LHCN-M2 (cell line): ENCODE data around the genes CHODL and JAM2.

DNA sequence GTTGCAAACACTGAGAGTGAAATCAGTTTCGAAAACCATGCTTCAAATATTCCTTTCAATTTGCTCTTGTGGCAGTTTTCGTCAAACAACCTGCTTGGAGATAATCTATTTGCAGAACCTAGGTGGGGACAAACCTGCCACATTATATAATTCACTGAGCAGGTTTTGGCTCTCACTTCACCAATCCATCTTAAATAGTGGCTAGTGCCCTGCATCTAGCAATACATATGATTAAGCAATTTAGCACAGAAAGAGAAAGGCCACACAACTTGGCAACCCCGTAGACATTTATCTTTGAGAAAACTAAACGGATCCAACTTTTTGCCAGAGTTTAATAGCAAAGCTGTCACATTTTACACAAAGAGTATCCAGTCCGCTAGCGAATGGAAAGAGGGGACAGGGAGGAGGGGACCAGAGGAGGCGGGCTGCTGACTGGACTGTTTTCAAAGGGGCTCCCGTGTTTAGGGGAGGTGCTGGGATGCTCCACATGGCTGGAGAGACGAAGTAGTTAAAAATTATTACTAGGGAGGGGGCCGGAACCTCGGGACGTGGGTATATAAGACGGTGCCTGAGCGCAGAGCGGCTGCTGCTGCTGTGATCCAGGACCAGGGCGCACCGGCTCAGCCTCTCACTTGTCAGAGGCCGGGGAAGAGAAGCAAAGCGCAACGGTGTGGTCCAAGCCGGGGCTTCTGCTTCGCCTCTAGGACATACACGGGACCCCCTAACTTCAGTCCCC is at the start of gene CHODL:
TSS of gene CHODL (plus strand) at position 586 of the 736 bp plus-strand sequence.
- RAMPAGE, long total RNA, result no peak

GRCh38 chr21:18443448-18444077 is 40.0 kb upstream of the TMPRSS15 start:
- RAMPAGE, long total RNA, result no peak

- RAMPAGE, long total RNA, result no peak
Measured at GRCh38 chr21:18832914-18833518, 429.4 kb upstream of the TMPRSS15 start.

- RAMPAGE, long total RNA, result no peak
Measured at GRCh38 chr21:19899560-19900129, 1098.6 kb upstream of the NCAM2 start.

DNA sequence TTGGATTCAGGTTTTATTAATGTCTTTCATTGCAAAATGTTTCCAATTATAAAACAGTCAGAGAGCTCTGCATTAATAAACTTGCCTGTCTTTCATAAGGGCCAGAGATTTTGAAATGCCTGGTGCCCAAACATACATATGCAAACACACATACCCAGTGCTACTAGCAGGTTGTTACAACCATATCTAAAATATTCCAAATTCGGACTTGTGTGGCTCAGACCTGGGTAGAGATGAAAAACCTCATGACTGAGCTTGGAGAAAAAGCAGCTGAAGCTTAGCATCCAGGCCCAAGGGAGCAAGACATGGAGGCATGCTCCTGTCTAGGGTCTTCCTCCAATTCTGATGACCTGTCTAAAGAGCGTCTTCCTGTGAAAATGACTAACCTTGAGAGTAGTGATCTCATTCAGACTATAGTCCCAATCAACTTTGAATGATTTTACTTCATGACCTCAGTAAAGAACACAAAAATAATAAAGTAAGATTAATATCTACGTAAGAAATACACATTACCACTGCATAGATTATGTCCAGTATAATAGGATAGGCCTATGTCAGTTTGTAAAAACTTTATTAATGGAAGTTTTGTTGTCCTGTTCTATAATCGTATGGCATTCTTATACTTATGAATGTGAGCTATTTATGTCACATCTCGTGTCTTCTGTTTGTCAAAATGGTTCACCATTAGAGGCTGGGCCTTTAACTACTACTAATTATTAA is 201.1 kb downstream of the NCAM2 start:
- RAMPAGE, long total RNA, result no peak

GRCh38 chr21:22950441-22950640 is 1952.1 kb downstream of the NCAM2 start:
- RAMPAGE, long total RNA, result no peak

DNA sequence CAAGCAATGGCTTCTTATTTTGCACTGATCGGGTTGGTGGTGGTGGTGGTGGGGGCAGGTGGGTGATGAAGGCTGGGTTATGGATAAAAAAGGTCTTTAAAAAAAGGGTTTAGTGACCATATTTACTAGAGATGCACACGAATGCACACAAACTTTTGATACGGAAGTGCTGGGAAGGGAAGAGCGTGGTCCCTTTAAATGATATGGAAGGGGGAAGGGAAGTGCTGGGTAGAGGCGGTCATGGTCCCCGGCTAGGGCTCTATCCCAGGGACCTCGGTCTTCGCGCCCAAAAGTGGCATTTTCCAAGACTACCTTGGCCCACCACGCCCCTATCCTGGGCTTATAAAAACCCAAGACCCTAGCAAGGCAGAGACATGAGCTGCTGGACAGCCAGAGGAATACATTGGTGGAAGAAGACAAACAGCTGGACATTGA is 1720.4 kb downstream of the MRPL39 start:
- RAMPAGE, long total RNA, result no peak

DNA sequence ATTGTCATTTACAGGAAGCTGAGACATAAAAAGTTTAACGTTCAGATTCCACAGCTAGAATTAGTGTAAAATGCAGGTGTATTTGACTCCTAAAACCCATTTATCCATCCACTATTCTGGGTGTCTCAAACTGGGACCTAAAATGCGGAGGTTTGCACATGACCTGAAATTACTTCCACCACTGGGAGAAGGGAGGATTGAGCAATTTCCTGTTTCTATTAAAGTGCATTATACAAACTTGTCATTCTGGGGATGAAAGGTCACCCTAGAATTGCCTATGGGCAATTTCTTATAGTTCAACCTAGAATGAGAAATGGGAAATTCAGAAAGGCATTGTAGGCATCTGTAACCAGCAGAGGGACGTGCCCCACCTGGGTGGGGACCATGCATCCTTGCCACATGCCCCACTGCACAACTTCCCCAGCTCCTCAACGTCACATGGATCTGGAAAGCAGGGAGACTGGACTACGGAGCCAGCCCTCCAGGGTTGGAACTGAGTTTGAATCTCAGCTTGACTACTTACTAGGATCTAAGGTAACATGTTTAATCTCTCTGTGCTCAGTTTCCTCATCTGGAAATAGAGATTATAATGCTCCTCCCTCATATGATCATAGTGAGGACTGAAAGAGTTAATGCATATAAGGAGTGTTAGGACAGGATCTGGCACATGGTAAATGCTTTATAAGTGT is 47.0 kb downstream of the MRPL39 start:
- RAMPAGE, long total RNA, result no peak

GRCh38 chr21:25639206-25640186 is at the start of gene JAM2:
Gene JAM2, plus strand, starts transcription at chr21:25639258.
- RAMPAGE, long total RNA, result no peak

GRCh38 chr21:25907483-25907949 is 172.7 kb downstream of the GABPA start:
- RAMPAGE, long total RNA, result no peak

GRCh38 chr21:25970269-25971019 is 200.1 kb downstream of the APP start:
- RAMPAGE, long total RNA, result no peak

GRCh38 chr21:25983617-25984357 is 186.8 kb downstream of the APP start:
- RAMPAGE, long total RNA, result no peak

- RAMPAGE, long total RNA, result no peak
Measured at GRCh38 chr21:25998129-25998630, 172.4 kb downstream of the APP start.

GRCh38 chr21:26115712-26116273 is 54.8 kb downstream of the APP start:
- RAMPAGE, long total RNA, result no peak

GRCh38 chr21:26167488-26167907 is 3.1 kb downstream of the APP start:
- RAMPAGE, long total RNA, result no peak

DNA sequence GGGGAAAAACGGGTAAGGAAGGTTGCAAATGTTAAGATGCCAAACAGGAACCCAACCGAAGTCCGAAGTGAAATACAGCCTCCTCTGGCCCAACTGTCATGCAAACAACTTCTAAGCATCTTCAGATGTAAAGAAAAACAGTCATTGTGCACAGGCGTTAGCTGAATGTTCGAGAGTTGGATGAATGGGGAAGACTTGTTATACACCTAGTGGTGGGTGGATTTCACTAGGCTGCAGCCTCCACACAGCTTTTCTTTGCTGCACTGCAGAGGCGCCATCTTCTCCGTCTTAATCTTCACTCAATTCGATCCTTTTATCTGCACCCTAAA is 1.6 kb downstream of the APP start:
- RAMPAGE, long total RNA, result no peak

GRCh38 chr21:26570208-26570656 is 2.9 kb downstream of the CYYR1 start:
- RAMPAGE, long total RNA, result no peak

DNA sequence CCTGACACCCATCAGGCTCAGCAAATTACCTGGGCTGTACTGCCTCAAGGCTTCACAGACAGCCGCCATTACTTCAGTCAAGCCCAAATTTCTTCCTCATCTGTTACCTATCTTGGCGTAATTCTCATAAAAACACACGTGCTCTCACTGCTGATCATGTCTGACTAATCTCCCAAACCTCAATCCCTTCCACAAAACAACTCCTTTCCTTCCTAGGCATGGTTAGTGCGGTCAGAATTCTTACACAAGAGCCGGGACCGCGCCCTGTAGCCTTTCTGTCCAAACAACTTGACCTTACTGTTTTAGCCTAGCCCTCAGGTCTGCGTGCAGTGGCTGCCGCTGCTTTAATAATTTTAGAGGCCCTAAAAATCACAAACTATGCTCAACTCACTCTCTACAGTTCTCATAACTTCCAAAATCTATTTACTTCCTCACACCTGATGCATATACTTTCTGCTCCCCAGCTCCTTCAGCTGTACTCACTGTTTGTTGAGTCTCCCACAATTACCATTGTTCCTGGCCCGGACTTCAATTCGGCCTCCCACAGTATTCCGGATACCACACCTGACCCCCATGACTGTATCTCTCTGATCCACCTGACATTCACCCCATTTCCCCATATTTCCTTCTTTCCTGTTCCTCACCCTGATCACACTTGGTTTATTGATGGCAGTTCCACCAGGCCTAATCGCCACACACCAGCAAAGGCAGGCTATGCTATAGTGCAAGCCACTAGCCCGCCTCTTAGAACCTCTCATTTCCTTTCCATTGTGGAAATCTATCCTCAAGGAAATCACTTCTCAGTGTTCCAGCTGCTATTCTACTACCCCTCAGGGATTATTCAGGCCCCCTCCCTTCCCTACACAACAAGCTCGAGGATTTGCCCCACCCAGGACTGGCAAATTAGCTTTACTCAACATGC is 720.4 kb downstream of the N6AMT1 start:
- RAMPAGE, long total RNA, result no peak

DNA sequence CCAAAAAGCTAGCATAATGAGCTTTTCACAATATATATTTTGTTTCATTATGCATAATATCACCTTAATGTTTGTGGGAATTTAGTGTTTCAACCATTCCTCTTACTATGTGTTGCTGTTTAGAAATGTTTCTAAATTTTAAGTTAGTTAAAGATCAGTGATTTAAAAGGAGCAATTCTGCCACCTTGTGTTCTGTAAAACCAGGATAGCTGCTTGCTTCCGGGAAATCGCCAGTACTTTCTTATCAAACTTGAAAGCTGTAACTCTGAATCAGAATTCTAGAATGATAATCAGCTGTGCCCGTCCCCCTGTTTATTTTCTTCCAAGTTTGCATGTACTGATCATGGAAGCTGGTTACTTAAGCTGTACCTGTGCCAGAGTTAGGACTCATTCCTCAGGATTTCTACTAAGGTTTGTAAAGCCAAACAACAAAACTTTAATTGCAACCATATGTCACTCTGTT is 548.9 kb downstream of the N6AMT1 start:
- RAMPAGE, long total RNA, result no peak

DNA sequence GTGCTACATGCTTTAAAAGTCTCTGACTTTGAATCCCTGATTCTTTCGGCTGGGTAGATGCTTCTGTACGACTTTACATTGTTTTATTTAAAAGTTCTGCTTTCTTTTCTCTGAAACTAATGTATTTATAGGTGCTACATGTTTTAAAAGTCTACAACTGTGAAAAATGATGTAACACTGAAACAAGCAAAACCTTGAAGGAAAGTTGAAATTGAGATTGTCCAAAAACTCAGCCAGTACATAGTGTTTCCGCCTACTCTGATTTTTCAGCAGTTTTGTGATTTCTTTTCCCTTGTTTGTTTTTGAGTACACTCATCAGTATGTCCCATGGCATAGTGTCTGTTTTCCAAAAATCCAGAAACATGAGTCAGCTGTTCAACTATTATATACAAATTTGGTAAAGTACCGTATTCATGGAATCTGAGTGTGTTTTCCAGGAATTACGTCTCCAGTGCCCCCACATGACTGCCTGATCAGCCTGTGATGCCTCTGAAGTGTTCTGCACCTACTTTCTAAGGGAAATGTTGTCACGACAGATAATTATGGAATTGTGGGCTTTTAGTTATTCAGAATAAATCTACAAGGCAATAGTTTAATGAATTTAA is 79.4 kb downstream of the N6AMT1 start:
- RAMPAGE, long total RNA, result no peak